Cerebellum (tissue), 5 donors: ENCODE results near the genes TTC14 and CCDC39.

- PRO-cap, 3 experiments = no peak in any of the 3 experiments
- RAMPAGE, long total RNA = no peak
Measured at GRCh38 chr3:177033971-177034389, 163.3 kb downstream of the TBL1XR1 start.

GRCh38 chr3:177056667-177057225 lies 140.5 kb downstream of the TBL1XR1 start:
- PRO-cap, 3 experiments = no peak in any of the 3 experiments
- RAMPAGE, long total RNA = no peak

- PRO-cap, 3 experiments = no peak in any of the 3 experiments
- RAMPAGE, long total RNA = no peak
Measured at GRCh38 chr3:177116220-177117130, 80.8 kb downstream of the TBL1XR1 start.

GRCh38 chr3:177284369-177284844 lies 87.1 kb upstream of the TBL1XR1 start:
- PRO-cap, 3 experiments = no peak in any of the 3 experiments
- RAMPAGE, long total RNA = no peak

- PRO-cap, 3 experiments = no peak in any of the 3 experiments
- RAMPAGE, long total RNA = no peak
Measured at GRCh38 chr3:177483572-177484015, 286.3 kb upstream of the TBL1XR1 start.

- PRO-cap, 3 experiments = no peak in any of the 3 experiments
- RAMPAGE, long total RNA = no peak
Measured at GRCh38 chr3:179261669-179261868, 10.7 kb upstream of the KCNMB3 start.

- PRO-cap, 3 experiments = no peak in any of the 3 experiments
- RAMPAGE, long total RNA = no peak
Measured at GRCh38 chr3:179334467-179335117, 11.8 kb downstream of the ZNF639 start.

- PRO-cap, 3 experiments = peak in 1 of 3 experiments; most common plus-strand start chr3:179652562 (in 1); most common minus-strand start chr3:179652701 (in 1)
- RAMPAGE, long total RNA = no peak
Measured at GRCh38 chr3:179652487-179652924, 334 bp upstream of the USP13 start.

DNA sequence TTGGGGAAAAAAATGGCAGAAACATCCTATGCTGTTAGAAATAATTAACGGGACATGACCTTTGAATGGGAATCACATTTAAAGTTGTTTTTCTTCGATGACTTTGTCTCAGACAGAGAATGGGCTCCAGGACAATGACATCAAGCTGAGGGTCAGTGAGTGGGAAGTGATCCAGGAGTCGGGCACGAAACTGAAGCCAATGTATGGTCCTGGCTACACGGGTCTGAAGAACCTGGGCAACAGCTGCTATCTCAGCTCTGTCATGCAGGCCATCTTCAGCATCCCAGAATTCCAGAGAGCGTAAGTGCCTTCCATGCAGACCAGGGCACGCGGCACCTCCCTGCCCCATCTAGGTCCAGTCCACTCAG lies 68.4 kb downstream of the USP13 start:
- PRO-cap, 3 experiments = no peak in any of the 3 experiments
- RAMPAGE, long total RNA = no peak

- PRO-cap, 3 experiments = peak in 1 of 3 experiments; most common minus-strand start chr3:179974215 (in 1)
- RAMPAGE, long total RNA = no peak
Measured at GRCh38 chr3:179973945-179974538, 62.7 kb downstream of the PEX5L start.

- PRO-cap, 3 experiments = peak in 3 of 3 experiments; most common plus-strand start chr3:180602198 (in 2); most common minus-strand start chr3:180602062 (in 2)
- RAMPAGE, long total RNA = start-site peak on the plus strand at chr3:180602190-180602235, 568 and 608 reads in 2 replicates
Measured at GRCh38 chr3:180601857-180602832, at the start of gene TTC14. Gene TTC14, plus strand, starts transcription at chr3:180602163.

- PRO-cap, 3 experiments = no peak in any of the 3 experiments
- RAMPAGE, long total RNA = no peak
Measured at GRCh38 chr3:180614272-180614556, 12.3 kb downstream of the TTC14 start.

GRCh38 chr3:180678805-180679112 lies 530 bp downstream of the CCDC39 start:
- PRO-cap, 3 experiments = no peak in any of the 3 experiments
- RAMPAGE, long total RNA = no peak

- PRO-cap, 3 experiments = peak in 2 of 3 experiments; most common plus-strand start chr3:180679555 (in 1)
- RAMPAGE, long total RNA = start-site peak on the minus strand at chr3:180679352-180679543, 18 and 20 reads in 2 replicates
Measured at GRCh38 chr3:180679270-180680370, at the start of gene CCDC39. Gene CCDC39, minus strand, starts transcription at chr3:180679489.

DNA sequence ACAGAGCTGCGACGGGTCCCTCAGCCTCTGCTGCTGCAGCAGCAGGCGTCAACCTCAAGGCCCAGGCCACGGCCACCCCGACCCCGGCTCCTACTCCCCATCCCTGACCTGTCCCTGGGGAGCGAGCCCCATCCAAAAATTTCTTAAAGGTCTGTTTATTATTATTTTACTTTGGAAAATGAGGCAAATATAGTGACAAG lies 82.4 kb upstream of the FXR1 start:
- PRO-cap, 3 experiments = no peak in any of the 3 experiments
- RAMPAGE, long total RNA = no peak

DNA sequence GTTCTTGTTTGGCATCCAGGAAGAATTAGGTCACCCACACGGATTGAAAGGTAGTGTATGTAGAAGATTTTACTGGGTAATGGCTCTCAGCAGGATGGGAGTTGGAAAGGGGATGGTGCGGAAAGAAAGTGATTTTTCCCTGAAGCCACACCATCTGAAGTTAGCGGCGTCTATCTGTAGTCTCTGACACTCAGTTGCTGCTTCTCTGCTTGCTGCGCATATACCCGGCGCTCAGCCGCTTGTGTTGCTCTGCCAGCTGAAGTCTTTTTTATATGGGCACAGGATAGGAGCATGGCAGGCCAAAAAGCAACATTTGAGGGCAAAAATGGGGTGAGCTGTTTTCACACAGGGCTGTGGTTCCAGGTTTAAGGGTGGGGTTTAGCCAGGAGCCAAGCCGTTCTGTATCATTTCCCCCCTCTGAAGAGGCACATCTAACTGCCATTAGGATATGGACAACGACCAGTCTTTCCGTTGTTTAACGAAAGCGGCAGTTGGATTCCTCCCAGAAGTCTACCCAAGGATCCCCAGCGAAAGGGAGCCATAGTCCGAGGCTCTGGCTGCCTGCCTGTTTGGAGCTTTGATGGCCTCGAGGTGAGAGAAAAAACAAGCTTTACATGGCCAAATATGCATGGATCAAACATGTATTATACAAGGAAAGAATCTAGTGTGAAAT lies 44.1 kb upstream of the FXR1 start:
- PRO-cap, 3 experiments = no peak in any of the 3 experiments
- RAMPAGE, long total RNA = no peak

GRCh38 chr3:180913686-180913949 lies 1.1 kb downstream of the FXR1 start:
- PRO-cap, 3 experiments = no peak in any of the 3 experiments
- RAMPAGE, long total RNA = no peak

DNA sequence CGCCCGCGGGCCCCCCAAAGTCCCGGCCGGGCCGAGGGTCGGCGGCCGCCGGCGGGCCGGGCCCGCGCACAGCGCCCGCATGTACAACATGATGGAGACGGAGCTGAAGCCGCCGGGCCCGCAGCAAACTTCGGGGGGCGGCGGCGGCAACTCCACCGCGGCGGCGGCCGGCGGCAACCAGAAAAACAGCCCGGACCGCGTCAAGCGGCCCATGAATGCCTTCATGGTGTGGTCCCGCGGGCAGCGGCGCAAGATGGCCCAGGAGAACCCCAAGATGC lies 496 bp downstream of the SOX2 start:
- PRO-cap, 3 experiments = no peak in any of the 3 experiments
- RAMPAGE, long total RNA = no peak

- PRO-cap, 3 experiments = no peak in any of the 3 experiments
- RAMPAGE, long total RNA = no peak
Measured at GRCh38 chr3:181952006-181952643, 240.4 kb downstream of the SOX2 start.

DNA sequence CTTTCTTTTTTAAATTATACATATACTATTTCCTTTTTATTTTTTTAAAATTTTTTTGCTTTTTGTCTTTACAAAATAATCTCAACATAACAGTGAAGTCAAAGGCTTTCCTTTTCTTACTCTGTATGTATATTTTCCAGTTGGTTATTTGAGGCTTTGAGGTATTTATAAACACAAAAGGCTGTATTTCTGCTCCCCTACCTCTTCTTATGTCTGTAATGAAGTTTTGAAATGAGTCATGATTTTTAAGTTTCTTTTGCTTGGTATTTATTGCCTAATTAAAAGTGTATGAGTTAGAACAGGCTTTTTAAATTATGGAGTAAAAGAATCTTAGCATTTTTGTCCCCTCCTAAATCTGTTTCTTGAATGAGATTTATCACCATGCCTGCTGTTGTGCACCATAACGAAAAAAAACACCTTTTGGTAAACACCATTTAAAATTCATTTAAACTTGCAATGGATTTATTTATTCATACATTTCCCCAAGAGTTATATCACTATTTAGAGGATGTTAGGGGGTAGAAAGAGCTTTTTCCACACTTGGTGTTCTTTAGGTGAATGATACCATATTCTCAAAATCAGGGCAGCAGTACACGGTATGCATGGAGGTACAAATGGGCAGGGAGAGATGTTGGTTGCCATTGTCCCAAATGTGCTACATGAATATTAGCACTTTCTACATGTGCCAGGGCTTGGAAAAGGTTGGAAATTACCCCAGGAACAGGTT lies 65.9 kb downstream of the DCUN1D1 start:
- PRO-cap, 3 experiments = no peak in any of the 3 experiments
- RAMPAGE, long total RNA = no peak